Left lung (tissue), 1 donor: Measurements from ENCODE around the genes PDYN, TMEM239, MRPS26 and PANK2.

GRCh38 chr20:1993714-1994160 is at the start of gene PDYN:
Gene PDYN (minus strand): TSS chr20:1994058.
- PRO-cap, result no peak

GRCh38 chr20:2460751-2461251 is 9.8 kb downstream of the SNRPB start:
- PRO-cap, result no peak

DNA sequence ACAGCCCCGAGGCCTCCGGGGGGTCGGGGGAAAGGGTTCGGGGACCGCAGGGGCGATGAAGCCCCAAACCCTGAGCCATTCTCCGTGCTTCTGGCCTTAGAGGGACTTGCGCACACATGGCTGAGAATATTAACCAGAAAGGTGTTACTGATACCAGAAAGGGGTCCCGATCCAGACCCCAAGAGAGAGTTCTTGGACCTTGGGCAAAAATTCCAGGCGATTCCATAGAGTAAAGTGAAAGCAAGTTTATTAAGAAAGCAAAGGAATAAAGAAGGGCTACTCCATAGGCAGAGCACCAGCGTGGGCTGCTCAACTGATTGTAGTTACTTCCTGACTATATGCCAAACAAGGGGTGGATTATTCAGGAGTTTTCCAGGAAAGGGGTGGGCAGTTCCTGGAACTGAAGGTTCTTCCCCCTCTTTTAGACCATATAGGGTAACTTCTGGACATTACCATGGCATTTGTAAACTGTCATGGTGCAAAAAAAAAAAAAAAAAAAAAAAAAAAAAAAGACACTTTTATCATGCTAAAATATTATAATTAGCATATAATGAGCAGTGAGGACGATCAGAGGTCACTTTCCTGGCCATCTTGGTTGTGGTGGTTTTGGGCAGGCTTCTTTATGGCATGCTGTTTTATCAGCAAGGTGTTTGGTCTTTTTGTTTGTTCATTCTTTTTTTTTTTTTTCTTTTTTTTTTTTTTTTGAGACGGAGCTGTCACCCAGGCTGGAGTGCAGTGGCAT is 10.8 kb upstream of the TMC2 start:
- PRO-cap, result unidirectional peak, minus-strand start at position 311 of the sequence

- PRO-cap, result no peak
Observed at GRCh38 chr20:2558062-2558770, 21.8 kb downstream of the TMC2 start.

GRCh38 chr20:2652758-2653801 is 648 bp downstream of the NOP56 start:
- PRO-cap, result bidirectional peak, plus-strand start at chr20:2653010, minus-strand start at chr20:2652975

- PRO-cap, result no peak
Observed at GRCh38 chr20:2654632-2655774, 2.6 kb downstream of the NOP56 start.

GRCh38 chr20:2693756-2694469 is 1.3 kb downstream of the EBF4 start:
- PRO-cap, result bidirectional peak, plus-strand start at chr20:2694238, minus-strand start at chr20:2694116

GRCh38 chr20:2816037-2816622 is at the start of gene TMEM239:
Gene TMEM239 (plus strand): TSS chr20:2816364.
- PRO-cap, result no peak

DNA sequence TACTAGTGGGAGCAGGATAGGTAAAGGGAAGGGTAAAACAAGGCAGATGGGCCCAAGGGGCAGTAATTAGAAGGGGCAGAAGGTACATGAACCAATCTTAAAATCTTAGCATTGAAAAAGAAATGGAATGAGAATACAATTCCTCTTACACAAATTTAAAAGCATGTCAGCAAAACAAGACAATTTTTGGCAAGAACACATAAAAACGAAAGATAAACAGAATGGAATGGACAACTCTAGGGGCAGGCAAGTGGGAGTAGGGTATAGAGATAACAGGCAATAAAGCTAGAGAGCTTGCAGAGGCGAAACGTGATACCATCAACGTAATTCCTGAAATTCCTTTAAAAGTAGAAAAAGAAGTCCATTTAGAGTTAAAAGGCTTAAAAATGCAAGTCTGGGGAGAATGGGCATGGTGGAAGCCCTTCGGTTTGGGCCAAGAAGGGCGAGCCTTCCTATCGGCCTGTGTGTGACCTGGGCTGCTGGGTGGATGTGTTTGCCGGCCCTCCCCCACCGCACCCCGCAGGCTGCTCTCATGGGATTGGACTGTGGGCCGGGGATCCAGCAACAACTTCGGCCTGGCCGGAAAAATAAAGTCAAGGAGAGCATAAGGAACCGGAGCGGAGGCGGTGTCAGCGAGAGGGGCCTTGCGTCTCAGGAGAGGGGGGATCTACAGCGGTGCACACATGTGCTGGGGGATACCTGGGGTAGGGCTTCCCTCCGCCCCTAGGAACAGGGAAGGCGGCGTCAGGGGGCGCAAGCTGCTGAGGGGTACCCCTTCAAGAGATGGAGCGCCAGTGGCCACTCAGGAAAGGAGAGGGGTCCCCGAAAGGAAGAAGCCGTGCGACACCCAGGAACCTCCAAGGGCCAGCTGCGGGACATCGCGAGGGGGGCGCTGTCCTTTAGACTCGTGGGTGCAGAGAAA is 4.1 kb downstream of the TMEM239 start:
- PRO-cap, result no peak

DNA sequence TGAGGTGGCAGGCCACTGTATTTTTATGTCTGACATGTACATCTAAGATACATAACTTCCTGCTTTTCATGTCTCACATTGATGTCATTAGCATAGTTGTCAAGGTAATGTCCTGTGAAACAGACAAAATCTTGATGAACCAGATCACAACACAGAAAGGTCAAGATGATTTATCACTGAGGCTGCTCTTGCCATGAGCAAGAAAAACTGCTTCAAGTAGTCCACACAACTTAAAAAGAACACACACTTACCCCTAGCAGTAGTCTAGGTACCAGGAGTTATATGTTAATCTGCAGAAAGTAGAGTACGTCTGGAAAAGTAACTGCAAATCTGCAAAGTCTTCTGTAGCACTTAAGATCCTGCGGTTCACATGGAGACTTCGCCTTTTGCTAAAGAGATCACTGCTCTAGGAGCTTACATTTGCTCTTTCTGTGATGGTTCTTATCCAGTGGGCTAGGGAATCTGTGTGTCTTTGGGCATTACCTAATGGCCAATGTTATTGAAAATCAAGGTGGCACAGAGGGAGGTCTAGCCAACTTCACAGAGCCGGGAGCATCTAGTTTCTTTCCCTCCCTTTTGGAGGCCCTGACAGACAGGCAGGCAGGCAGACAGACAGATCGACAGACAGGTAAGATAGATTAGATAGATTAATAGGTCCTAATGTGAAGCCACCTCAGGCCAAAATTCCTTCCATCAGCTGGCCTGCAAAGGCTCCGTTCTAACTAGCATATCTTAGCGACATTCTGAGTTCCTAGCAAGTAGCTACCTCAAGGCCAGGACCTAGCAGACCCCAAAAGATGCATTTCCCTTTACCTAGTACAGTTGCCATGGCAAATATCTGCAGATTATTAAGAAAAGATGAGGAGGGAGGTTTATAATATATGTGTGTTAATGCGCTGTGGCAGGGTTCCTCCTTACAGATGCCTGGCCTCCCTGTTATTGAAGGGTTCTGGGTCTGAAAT is 49.8 kb upstream of the GNRH2 start:
- PRO-cap, result no peak

DNA sequence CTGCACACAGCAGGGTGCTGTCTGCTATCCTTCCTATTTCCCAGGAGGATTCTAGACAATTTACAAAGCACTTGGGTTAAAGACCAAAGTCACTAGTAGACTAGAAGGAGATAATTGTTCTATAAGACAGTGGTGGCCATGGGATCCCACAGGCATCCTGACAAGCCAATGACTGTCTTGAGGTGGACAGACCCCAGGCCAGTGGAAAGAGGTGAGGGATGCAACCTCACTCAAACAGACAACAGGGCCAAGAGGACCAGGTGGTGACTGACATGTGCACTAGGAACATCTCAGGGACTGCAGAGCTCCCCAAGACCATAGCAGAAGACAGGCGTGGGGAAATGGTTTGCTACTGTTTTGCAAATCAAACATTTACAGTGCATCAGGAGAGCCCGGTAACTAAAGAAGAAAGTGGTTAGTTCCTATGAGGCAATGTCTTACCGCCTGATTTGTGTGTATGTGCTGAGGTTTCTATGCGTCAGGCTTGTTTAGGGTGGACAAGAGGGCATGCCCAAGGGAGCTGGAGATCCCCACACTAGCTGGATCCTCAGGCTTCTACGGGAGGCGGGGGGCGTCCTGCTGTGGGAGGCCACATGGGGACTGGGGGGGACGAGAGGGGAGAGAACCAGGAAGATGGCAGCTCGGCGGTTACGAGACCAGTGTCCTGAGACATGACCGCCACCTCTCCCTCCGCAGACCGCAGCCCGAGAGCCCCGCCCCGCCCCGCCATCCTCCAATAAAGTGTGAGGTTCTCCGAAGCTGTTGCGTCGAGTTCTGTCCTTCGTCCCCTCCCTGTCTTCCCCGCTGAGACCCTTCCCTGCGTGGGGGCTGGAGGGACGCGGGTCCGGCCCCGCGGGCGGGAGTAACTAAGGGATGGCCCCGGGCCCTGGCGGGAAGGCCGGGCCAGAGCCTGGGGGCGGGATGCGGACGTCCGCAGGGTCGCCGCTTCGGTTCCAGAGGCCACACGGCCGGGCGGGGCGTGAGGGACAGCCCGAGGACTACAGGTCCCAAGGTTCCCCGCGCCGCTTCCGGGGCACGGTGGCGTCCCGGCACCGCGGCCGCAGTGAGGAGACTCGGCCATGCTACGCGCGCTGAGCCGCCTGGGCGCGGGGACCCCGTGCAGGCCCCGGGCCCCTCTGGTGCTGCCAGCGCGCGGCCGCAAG is at the start of gene MRPS26:
MRPS26 (plus strand) TSS at position 1,063 of the 1,163 bp plus-strand sequence.
- PRO-cap, result bidirectional peak, plus-strand start at position 1,063 of the sequence, minus-strand start at position 706 of the sequence

- PRO-cap, result no peak
Observed at GRCh38 chr20:3158884-3159468, 689 bp downstream of the FASTKD5 start.

DNA sequence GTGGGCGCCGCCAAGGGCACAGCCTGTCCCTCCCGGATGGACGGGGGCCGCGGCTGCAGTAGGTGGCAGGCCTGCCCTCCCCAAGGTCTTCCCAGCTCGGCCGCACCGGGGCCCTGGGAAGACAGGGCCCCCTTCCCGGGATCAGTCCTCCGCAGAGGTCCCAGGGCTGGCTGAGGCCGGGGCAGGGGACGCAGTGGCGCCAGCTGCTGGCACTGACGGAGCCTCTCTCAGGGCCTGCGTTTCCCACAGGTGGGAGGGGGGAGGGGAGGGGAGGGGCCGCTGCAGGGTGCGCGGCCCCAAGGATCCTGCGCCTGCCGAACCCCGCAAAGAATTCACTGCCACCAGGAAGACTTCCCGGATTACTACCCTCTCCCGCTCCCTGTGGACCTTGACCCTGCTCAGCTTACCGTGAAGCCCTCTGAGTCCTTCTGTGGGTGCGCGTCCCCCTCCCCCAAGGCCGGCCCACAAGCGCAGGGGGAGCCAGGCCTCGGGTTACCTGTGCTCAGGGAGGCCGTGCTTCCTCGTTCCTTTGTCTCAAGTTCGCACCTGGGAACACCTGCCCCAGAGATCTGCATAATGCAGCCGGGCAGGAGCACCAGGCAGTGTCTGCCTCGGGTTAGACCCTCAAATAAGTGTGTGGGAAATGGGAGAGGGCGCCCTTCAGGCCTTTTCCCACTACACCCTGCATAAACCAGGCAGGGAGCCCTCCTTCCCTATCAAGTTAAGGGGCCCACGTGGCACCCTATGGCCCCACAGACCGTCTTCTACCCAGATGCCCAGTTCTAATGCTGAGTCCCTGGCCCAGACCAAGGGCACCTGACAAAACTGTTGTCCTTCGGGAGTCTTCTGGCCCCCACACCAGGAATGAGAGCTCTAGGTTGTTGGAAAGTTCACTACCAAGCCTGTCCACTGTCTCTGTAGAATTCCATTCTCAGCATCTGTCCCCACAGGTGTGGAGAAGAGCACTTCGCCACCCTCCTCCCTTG is 5.0 kb downstream of the LZTS3 start:
- PRO-cap, result bidirectional peak, plus-strand start at position 266 of the sequence, minus-strand start at position 160 of the sequence; bidirectional peak, plus-strand start at position 564 of the sequence, minus-strand start at position 420 of the sequence

DNA sequence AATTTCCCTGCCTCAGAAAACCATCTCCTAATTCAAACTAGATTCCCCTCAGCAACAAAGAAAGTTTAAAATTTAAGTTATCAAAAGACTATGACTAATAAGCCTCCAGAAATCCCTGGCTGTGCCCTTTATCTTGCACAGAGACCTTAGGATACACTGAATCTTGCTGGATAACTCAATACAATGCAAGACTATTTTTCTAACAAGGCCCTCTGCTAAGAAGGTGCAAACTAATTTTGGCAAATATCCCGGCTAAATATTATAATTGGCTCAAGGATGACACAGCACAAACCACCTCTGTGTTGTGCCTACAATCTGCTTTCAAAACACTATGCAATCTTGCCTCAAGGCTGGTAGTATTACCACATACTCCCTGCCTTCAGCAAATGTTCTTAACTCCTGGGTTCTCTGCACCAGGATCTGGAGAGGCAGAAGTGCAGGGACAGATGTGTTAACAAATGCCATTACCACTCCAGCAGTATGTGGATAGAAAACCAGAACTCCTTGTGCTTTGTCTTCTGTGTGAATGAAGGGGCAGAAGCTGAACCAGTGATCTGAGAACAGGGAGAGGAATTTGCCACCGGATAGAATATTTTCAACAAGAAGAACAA is 74.0 kb upstream of the SLC4A11 start:
- PRO-cap, result no peak

GRCh38 chr20:3707028-3707407 is 5.4 kb downstream of the SIGLEC1 start:
- PRO-cap, result no peak

DNA sequence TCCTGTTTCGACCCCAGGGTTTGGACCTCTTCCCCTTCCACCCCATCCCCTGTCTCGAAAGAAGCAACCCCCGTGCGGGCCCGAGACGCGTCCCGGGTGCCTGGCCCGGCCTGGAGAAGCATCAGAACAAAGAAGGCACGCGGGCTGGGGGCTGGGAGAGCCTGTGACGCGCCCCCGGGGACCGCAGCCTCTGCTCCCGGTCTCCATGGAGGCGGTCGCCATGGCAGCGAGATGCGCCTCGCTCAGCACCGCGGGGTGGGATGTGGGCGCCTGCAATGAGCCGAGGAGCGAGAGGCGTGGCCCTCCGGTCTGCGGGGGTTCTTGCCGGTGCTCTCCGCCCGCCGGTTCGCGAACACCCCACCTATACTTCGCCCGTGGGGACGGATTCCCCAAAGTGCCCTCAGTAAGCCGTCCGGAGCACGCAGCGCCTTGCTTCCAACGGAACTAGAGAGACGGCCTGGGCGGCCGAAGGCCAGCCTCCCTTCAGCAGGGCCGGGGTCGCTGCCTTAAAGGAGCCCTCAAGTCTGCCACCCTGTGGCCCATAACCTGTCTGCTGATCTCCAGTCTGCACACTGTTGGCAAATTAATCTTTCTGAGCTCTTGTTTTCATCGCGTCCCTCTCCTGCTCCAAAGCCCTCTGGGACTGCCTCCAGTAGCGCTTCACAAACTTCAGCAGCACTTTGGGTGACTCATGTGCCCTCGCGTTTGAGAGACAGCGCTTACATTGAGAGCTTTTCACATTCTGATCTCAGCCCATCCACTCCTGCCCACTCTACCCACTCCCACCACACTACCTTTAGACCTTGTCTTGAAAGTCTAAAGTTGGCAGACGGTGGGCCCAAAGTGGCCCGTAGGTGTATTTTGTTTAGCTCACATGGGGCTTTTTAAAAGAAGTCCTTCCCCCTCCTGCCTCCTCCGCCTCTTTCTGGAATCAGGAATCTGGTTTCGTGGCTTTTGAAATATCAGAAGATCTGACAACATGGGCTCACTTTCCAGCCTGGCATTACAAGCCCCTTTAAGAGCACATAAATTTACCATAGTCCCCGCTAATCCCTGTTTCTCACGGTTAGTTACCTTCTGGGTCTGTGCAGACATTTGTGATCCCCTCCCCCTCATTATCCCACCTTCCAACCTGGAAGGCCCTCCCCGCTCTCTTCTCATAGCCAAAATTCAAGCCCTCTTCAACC is 1.1 kb upstream of the ADISSP start:
- PRO-cap, result bidirectional peak, plus-strand start at position 450 of the sequence, minus-strand start at position 446 of the sequence; unidirectional peak, minus-strand start at position 574 of the sequence; unidirectional peak, minus-strand start at position 639 of the sequence; unidirectional peak, minus-strand start at position 927 of the sequence

- PRO-cap, result unidirectional peak, plus-strand start at chr20:3806206
Observed at GRCh38 chr20:3805262-3806361, 9.5 kb downstream of the CDC25B start.

DNA sequence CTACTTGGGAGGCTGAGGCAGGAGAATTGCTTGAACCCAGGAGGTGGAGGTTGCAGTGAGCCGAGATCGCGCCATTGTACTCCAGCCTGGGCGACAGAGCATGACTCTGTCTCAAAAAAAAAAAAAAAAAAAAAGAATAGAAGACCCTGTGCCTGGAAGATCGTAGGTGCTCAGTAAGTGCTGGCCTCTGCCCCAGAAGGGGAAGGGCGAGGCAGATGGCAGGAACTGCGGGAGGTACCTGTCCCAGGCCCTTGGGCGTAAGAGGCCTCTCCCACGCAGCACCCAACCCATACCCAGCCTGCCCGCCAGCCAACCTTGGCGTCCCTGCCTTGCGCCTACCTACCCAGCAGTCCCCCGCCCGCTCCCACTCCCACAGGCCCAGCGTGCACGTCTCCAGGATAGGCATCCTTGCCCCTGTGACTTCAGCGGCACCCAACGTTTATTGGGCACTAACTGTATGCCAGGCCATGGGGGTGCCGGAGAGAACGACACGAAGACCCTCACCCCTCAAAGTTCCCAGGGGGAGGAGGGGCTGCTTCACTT is 558 bp upstream of the MAVS start:
- PRO-cap, result bidirectional peak, plus-strand start at position 195 of the sequence, minus-strand start at position 164 of the sequence

- PRO-cap, result bidirectional peak, plus-strand start at chr20:3888923, minus-strand start at chr20:3889062; bidirectional peak, plus-strand start at chr20:3889387, minus-strand start at chr20:3889163
Observed at GRCh38 chr20:3888608-3889517, at the start of gene PANK2. Gene PANK2 (plus strand): TSS chr20:3889387.

DNA sequence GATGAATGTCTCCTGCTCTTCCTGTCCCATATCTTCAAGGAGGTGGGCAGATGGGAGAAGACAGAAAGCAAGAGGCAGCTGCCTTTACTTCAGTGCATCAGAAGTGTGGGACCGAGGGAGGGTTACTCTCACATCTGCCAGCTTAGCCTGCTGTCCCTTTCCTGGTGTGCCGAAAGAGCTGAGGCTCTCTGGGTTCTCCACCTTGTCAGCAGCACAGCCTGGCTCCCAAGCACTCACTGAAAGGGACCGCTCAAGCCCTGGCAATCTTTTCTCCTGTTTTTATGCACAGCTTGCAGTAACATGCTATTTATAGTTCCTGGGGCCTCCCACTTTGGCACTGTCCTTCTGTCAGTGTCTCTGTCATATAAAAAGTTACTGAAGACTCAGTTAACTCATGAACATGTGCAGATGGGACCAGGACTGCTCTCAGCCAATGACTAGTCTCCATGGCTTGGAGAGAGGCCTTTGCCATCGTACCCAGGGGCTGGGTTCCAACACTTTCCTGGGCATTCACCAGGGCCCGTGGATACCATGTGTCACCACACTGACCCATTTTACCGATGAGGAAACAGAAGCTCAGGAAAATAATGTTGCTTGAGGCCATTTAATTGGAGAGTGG is 46.2 kb downstream of the PANK2 start:
- PRO-cap, result no peak